ENCODE data around the genes CYP3A7 and PCOLCE.

GRCh38 chr7:99735016-99735466 lies at the start of gene CYP3A7:
CYP3A7 (minus strand) TSS chr7:99735196.
- PRO-cap, result no peak

DNA sequence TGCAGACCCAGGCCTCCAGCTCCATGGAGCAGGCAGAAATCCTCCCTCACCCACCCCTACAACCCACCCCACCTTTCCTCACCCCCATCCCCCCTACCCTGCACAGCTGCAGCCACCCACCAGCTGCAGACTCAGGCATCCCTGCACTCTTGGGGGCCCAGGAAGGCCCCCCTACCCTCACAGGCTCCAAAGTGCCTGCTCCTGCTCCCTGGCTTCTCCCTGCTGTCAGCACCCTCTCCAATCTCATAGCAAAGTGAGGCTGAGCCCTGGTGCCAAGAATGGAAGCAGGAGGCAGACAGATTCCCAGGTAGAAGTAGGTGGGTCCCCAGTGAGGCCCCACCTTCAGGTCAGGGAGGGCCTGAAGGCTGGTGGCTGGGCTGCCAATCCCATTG lies 4.8 kb upstream of the CYP3A43 start:
- PRO-cap, result no peak

DNA sequence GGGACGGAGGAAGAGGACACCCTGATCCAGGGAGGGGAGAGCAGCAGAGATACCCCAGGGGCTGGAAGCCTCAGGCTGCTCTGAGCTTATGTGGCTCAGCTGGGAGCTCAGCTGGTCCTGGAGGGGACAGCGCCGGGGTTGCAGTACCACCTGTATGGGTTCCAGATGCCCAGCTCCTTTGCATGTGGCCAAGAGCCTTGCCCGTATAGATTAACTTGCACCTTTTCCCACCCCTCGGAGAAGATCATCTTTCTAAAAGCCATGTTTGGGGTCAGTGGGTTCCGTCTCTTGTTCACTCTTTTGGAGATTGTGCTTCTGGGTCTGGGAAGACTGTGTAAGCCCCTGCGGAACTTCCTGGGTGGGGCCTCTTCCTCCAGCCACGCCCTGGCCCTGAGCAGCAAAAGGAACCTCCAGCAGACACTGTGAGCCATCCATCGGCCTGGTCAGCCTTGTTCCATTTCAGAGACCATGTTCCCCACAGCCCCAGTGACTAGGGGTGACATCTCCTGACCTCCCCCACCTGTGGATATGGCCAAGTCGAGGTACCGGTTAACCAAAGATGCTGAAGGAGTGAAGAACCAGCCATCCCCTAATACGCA lies 17.0 kb upstream of the AZGP1 start:
- PRO-cap, result no peak

- PRO-cap, result no peak
Measured at GRCh38 chr7:100009711-100010247, 5.6 kb upstream of the ZKSCAN1 start.

- PRO-cap, result no peak
Measured at GRCh38 chr7:100070539-100071258, 10.8 kb downstream of the ZNF3 start.

DNA sequence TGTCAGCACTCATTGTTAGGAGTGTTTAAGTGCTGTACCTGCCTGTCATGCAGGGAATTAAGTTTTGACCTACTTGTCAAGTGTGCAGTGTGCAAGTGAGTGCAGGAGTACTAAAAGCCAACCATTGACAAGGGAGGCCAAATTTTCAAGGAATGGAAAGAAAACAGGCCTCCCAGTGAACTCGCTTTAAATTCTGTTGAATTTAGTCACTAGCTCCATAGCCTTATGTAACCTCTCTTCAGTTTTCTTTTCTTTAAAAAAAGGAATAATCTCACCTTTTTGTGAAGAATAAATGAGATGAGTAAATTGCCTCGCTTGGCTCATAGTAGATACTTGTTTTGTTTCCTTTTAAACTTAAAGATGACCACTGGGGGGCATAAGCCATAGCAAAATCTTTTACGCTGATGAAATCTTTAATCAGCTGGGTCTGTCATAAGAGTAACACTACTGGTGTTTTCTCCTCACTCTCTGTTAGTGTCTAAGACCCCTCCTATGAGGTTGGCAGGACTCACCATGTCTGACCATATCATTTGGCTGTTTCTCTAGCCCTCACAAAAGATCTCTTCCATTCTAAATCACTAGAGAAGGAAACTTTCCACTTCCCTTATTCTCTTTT lies 12.2 kb downstream of the STAG3 start:
- PRO-cap, result no peak

GRCh38 chr7:100201390-100202243 lies 18.1 kb upstream of the PVRIG start:
- PRO-cap, result no peak

- PRO-cap, result bidirectional peak, plus-strand start at chr7:100341471, minus-strand start at chr7:100341433
Measured at GRCh38 chr7:100340921-100341704, 16.8 kb upstream of the PILRB start.

DNA sequence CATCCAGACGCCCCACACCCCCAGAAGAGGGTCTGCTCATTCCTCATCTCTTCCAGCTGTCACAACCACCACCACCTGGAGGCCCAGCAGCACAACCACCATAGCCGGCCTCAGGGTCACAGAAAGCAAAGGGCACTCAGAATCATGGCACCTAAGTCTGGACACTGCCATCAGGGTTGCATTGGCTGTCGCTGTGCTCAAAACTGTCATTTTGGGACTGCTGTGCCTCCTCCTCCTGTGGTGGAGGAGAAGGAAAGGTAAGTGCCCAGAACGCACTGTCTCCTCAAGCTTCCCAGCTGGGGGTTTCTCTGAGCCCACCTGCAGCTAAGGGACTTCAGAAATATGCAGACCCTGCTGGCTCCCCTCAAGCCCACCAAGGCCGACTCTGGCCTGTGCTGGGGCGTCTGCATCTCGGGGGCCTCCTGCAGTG lies 1.4 kb downstream of the PILRB start:
- PRO-cap, result no peak

GRCh38 chr7:100470649-100471000 lies 6.6 kb upstream of the SPACDR start:
- PRO-cap, result no peak

- PRO-cap, result no peak
Measured at GRCh38 chr7:100538263-100538716, 713 bp upstream of the AGFG2 start.

GRCh38 chr7:100539659-100539949 lies 601 bp downstream of the AGFG2 start:
- PRO-cap, result no peak

GRCh38 chr7:100545461-100546328 lies 6.7 kb downstream of the AGFG2 start:
- PRO-cap, result bidirectional peak, plus-strand start at chr7:100546474, minus-strand start at chr7:100546282

GRCh38 chr7:100555541-100556114 lies 16.6 kb downstream of the AGFG2 start:
- PRO-cap, result no peak

DNA sequence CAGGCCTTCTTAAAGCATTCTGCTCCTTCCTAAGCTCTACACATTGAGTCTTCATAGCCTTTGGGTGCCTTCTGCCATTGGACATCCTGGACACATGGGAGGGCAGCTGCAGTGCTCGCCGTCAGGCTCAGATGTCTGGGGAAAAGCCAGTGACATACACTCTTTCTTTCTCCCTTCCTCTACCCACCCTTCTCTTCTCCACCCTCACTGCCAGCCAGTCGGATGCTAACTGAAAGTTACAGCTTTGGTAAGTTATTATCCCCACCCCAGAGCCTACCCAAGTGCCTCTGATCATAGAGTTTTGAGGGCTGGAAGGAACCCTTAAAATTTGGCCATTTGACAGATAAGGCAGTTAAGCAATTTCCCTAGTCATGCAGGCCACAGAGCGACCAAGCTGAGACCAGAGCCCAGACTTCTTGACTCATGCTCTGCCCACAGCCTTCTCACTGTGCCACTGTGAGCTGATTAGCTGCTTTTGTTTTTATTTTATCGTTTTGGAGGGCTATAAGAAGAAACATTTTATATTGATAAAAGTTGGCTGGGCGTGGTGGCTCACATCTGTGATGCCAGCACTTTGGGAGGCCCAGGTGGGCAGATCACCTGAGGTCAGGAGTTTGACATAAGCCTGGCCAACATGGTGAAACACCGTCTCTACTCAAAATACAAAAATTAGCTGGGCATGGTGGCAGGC lies 17.2 kb downstream of the SAP25 start:
- PRO-cap, result no peak

- PRO-cap, result no peak
Measured at GRCh38 chr7:100563833-100564228, 9.9 kb downstream of the SAP25 start.

- PRO-cap, result no peak
Measured at GRCh38 chr7:100602072-100602681, at the start of gene PCOLCE. PCOLCE (plus strand) TSS chr7:100602363.

DNA sequence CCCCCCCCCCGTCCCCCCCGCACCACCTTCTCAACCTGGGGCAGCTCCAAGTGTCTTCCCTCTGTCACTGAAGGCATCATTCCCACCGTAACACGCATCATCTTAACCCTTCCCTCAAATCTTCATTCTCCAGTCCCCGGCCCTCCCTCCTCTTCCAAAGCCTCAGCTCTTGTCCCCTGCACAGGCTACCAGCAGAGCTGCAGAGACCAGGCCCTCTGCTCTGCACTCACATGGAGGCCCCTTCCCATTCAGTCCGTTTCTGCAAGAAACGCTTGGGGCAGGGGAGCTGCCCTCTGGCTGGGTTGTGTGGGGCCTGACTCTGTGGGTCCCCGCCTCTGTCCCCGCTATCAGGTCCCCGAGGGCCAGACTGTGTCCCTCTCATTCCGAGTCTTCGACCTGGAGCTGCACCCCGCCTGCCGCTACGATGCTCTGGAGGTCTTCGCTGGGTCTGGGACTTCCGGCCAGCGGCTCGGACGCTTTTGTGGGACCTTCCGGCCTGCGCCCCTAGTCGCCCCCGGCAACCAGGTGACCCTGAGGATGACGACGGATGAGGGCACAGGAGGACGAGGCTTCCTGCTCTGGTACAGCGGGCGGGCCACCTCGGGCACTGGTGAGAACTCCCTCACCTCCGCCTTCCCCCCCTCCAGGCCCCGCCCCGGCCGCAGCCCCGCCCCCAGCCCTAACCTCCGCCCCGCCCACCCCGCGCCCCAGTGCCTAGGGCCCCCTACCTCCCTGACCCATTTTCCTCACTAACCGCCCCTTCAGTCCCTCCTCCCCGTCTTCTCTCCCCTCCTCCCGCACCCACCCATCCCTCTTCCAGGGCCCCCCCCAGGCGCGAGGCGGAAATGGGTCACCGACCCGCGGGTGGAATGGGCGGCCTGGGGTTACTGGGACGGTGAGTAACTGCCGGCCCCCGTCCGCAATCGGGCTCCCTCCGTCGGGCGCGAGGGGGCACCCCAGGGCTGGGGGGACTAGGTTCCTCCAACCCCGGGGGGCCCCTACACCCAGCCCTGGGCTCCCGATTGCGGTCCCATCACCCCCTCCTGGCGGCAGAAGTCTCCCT lies 1.8 kb downstream of the PCOLCE start:
- PRO-cap, result bidirectional peak, plus-strand start at position 698 of the sequence, minus-strand start at position 609 of the sequence

DNA sequence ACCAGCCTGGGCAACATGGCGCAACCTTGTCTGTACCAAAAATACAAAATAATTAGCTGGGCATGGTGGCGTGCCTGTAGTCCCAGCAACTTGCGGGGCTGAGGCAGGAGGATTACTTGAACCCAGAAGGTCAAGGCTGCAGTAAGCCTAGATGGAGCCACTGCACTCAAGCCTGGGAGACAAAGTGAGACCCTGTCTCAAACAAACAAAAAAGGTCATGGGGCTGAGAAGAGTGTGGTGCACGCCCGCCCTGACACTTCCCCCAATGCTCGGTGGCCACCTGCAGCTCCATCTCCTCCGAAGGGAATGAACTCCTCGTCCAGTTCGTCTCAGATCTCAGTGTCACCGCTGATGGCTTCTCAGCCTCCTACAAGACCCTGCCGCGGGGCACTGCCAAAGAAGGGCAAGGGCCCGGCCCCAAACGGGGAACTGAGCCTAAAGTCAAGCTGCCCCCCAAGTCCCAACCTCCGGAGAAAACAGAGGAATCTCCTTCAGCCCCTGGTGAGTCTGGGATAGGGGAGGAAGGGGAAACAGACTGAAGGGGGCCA lies 4.0 kb downstream of the PCOLCE start:
- PRO-cap, result no peak

DNA sequence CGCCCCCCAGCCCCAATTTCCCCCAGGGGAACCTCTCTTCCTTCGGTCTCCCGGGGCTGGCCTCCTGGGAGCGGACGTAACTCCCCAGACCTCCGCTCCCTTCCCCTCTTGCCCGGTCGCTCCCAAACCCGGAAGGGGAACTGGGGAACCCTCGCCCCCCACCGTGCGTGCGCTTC lies 300 bp downstream of the GNB2 start:
- PRO-cap, result bidirectional peak, plus-strand start at position 87 of the sequence, minus-strand start at position 121 of the sequence

Data from rectum (tissue), 1 donor.